ReNcell CX (cell line): ENCODE measurements around a stretch of chr12.

- PRO-cap: no peak
Observed at GRCh38 chr12:105855133-105855592, 283.6 kb downstream of the NUAK1 start.

GRCh38 chr12:106113941-106114429, 24.8 kb downstream of the NUAK1 start:
- PRO-cap: no peak

DNA sequence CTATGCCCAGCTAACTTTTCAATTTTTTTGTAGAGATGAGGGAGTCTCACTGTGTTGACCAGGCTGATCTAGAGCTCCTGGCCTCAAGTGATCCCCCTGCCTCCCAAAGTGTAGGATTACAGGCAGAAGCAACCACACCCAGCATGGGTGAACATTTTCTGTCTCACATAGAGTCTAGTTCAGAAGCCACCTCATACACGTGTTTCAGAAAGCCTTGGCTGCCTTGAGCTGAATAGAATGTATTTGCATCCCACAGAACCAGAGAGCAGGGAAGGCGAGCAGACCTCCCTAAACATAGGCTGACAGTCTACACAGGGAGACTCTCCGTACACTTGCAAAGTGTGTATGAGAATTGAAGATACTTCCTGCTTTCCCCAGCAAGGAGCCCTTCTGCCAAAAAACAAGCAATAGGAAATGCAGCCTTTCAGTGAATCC, 11.4 kb downstream of the NUAK1 start:
- PRO-cap: no peak

- PRO-cap: unidirectional peak, plus-strand start at chr12:106136505
Observed at GRCh38 chr12:106136238-106137074, 2.3 kb downstream of the NUAK1 start.

- PRO-cap: no peak
Observed at GRCh38 chr12:106141333-106141996, 2.7 kb upstream of the NUAK1 start.

DNA sequence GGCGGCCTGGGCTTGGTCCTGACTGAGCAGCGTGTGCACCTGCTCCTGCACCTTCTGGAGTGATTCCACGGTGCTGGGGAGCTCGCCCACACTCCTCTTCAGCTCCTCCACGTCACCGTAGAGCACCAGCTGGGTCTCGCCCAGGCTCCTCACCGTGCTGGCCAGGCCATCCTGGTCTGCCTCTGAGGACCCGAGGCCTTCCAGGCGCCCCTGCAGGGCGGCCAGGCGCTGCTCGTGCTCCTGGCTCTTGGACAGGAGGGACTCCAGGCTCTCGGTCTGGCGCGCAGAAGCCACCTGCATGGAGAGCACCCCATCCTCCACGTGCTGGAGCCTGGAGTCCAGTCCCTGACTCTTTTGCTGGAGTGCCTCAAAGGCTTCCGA, 8.6 kb downstream of the CKAP4 start:
- PRO-cap: no peak

- PRO-cap: no peak
Observed at GRCh38 chr12:106239648-106240532, 7.9 kb downstream of the CKAP4 start.

- PRO-cap: bidirectional peak, plus-strand start at chr12:106248873, minus-strand start at chr12:106248637
Observed at GRCh38 chr12:106248831-106249146, 969 bp upstream of the CKAP4 start.

- PRO-cap: unidirectional peak, plus-strand start at chr12:106288624
Observed at GRCh38 chr12:106288391-106288784, 14.1 kb upstream of the TCP11L2 start.

GRCh38 chr12:106369439-106370198, 12.1 kb downstream of the POLR3B start:
- PRO-cap: no peak

GRCh38 chr12:106633015-106633257, 50.1 kb downstream of the RFX4 start:
- PRO-cap: no peak

- PRO-cap: no peak
Observed at GRCh38 chr12:106793739-106794401, 19.4 kb downstream of the RIC8B start.

DNA sequence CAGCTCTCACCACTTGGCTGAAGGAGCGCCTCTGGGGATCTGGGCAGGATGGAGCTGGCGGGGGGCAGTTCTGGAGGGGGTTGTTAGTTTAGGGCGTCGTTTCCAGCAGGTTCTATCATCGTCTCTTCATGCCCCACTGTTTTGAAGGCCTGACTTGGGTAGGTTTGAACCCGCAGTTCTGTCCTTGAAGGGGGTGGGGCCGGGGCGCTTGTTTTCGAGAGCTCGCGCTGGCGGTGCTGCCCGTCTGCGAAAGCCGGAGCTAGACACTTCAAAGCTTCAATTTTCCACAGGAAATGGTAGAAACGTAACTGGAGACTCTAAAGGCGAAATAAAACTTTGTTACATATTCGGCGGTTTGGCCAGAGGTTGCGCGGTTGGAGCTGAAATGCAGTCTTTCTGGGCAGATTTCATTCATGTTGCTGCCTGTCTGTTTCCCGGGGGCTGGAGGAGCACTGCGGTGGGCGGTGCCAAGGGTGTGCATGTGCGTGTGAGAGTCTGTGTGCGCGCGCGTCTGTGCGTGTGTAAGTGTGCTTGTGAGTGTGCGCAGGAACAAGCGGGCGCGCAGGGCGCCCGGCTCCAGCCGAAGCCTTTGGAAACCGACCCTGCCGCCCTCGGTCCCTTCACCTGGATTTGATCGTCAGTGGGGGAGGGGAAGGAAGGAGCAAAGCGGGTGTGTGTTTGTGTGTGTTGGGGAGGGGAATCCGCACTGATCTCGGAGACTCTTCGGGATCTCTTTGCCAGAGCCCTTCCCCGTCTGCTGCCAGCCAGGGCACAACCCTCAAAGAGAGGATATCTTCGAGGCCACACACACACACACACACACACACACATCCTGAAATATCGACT, 2.8 kb downstream of the ABTB3 start:
- PRO-cap: unidirectional peak, plus-strand start at position 534 of the sequence

DNA sequence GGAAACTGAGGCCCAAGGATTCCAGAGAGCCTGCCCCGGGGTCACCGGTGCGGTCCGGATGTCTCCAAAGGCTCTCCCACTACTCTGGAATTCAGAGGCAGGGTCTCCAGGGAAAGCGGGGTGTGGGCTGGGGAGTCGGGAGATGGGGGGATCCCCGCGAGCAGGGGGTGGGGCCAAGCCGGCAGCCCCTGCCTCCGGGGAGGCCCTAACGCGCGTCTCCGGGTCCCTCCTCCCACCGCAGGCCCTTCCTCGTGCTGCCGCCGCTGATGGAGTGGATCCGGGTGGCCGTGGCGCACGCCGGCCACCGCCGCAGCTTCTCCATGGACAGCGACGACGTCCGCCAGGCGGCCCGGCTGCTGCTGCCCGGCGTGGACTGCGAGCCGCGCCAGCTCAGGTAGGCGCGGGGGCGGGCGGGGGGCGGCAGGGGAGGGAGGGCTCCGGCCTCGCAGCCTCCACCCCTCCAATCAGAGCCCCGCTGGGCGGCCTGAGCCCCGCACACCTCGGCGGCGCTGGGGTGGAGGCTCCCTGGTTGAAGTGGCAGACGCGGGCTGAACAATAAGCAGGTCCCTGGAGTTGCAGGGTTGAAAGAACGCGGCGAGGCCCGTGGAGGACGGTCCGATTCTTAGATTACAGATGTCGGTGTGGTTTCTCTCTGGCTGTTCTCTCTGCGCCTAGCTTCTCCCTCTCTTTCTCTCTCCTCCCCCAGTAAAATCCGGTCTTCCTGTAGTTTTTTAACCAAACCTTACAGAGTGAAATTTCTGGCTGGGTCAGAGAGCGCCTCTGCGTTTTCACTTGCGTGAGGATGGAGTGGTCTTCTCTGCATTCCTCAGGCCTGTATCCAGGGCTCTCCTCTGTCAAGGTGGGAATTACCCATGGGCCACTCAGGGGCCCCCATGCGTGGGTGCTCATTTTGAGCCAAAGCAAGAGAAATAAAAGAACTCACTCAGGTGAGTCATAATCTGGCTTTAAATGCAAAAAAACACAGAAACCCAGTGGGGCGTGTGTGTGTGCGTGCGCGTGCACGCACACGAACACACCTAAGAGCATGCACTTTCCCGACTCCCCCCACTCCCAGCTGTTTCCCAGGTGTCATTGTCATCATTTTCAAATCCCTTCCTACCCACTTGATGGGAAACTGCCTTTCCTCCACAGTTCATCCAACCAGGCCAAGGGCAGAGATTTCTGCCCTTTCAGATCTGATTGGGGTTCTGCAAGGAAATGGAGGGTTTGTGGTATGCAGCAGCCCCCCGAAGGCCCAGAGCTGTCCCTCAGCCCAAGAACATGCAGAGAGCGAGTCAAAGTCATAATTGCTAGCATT, 104.2 kb upstream of the PWP1 start:
- PRO-cap: no peak

GRCh38 chr12:108112085-108112677, 16.9 kb upstream of the WSCD2 start:
- PRO-cap: no peak

DNA sequence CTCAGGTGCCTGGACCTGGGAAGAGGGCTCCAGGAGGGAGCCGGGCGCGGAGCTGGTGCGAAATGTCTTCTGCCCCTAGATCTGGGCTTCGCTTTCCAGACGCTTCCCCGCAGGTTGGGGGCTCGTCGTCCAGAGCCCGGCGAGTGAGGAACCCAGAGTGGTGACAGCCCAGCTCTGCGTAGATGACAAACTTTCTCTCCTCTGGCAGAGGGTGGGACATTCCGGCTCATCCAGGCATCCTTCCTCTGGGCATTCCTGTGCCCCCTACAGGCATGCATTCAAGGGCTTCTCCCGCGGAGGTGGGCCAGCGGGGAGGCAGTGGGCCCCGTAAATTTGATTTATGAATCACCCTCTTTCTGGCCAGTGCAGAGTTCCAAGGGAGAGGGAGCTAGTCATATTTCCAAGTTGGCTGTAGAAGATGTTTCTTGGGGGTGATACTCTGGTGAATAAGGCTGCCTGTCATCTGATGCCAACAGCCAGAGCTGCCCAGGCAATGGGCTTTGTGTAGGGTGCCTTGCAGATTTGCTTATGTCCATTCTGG, 916 bp downstream of the WSCD2 start:
- PRO-cap: no peak

DNA sequence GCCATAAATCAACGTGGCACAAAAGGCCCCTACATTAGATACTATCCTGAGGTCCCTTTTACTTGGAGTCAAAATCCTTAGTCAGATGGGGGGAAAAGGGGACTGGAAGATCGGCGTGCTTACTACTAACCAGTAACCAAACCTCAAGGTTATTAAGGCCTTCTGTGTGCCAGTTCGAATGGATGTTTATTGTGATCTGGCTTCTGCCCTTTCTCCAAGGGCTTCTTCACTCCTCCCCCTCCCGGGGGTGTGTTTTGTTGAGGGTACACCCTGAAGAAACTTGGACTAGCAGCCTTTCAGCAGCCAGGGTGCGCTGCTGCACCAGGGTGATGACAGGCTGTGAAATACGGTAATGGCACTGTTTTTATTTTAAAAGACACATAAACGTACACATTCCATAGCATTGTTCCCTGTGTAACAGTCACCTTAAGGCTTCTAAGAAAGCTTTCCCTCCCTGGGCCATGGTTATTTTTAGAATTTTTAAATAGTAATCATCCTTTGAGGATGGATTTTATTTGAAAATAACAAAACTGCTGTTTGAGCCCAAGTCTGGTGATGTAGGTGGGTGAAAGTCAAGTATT, 1.1 kb downstream of the ISCU start:
- PRO-cap: no peak

DNA sequence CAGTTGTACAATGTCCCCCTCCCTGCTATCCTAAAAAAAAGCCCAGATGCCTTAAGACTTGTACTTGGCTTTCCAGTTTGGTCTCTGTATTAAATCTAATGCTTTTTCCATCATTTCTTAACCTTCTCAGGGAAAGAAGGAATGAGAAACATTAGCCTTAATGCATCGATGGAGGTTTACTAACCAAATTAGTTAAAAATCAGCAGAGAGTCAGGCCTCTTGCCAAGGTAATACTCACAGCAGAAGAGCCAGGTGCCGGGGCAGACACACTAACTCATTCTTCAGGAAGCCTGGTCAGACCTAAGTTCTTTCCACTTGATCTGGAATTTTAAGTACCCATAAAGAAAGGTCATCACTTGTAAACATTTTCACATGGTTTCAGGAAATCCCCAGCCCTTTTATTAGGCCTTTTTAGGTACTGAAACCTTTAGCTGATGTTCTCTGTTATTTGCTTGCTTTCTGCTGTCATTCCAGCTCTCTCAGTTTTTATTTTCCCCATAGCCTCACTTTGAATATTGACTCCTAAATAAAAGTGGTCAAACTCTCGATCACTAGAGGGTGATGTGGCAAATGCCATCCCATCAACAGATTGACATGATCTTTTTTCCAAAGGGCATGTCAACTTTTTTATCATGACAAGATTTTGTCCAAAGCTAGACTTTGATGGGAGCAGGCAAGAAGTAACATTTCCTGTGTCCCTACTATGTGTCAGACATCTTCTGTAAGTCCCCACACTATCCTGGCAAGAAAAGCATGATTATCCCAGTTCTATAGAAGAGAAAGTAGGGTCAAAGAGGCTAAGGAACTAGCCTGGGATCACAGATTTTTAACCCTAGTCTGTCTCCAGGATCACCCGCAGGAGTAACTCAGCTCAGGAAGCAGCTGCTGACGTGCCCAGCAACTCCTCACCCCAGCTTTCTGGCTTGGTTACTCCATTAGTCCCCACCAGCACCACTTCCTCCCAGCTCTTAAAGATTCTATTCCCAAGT, 5.7 kb downstream of the ISCU start:
- PRO-cap: no peak

GRCh38 chr12:108637219-108638127, 3.8 kb upstream of the SELPLG start:
- PRO-cap: no peak

GRCh38 chr12:108645039-108645833, 11.5 kb upstream of the SELPLG start:
- PRO-cap: no peak